Right common carotid artery plus branches (tissue), 1 donor: Measurements from ENCODE around the genes C1R, PEX5, CD163 and GDF3.

- PRO-cap = no peak
Observed at GRCh38 chr12:6955874-6956799, 5.0 kb downstream of the PTPN6 start.

- PRO-cap = no peak
Observed at GRCh38 chr12:6960618-6961055, 9.5 kb downstream of the PTPN6 start.

DNA sequence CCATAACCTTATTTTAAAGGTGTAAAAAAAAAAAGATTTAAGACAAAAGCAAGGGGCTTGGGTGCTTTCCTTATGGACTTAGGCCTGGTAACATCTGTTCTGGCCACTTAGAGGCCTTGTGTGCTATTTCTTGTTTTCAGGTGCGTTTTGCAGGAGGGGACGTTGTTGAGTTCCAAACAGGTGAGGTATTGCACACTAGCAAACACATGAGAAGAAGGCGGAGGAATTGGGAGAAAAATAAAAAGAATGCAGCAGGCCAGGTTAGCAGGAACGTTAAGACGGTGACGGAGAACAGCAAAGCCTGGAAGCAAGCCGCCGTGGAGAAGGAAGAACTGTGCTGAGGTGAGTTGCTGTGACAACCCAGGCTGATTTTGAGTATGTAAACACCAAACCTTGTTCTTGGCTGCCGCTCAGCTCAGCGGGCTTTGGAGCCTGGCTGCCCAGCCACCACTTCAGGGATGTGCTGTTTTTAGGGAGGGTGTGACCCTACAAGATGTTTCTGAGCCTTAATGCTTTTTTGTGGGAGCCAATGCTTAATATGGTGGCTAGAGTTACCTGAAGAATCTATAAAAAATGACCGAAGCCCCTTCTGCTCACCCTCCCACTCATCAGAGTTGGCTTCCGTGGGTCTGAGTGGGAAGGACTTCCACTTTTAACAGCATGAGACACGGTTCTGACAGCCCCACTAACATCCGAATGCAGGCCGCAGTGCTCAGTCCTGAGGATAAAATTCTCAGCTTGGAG, 17.5 kb downstream of the EMG1 start:
- PRO-cap = no peak

DNA sequence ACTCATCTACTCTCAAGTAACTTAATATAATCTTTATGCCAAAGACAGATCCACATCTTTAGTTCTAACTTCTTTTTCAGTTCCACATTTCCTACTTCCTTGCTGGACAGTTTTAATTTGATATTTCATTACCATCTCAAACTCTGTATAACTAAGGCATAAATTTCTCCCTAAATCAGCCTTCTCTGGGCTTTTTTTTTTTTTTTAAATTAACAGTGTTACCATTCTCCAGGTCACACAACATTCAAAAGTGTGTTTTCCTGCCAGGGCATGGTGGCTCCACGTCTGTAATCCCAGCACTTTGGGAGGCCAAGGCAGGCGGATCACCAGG, 23.4 kb downstream of the LPCAT3 start:
- PRO-cap = no peak

DNA sequence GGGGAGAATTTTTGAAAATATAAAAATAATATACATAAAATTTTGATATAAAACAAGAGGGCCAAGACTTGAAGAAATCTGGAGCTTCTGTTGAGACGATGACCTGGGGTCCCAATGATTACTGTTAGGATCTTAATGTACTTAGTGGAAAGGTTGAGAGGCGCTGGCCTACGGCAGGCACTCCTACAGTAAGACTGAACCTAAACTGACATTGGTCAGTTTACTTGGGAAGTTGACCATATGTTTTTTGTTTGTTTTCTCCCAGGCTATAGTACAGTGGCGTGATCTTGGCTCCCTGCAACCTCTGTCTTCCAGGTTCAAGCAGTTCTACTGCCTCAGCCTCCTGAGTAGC, 12.3 kb downstream of the LPCAT3 start:
- PRO-cap = no peak

DNA sequence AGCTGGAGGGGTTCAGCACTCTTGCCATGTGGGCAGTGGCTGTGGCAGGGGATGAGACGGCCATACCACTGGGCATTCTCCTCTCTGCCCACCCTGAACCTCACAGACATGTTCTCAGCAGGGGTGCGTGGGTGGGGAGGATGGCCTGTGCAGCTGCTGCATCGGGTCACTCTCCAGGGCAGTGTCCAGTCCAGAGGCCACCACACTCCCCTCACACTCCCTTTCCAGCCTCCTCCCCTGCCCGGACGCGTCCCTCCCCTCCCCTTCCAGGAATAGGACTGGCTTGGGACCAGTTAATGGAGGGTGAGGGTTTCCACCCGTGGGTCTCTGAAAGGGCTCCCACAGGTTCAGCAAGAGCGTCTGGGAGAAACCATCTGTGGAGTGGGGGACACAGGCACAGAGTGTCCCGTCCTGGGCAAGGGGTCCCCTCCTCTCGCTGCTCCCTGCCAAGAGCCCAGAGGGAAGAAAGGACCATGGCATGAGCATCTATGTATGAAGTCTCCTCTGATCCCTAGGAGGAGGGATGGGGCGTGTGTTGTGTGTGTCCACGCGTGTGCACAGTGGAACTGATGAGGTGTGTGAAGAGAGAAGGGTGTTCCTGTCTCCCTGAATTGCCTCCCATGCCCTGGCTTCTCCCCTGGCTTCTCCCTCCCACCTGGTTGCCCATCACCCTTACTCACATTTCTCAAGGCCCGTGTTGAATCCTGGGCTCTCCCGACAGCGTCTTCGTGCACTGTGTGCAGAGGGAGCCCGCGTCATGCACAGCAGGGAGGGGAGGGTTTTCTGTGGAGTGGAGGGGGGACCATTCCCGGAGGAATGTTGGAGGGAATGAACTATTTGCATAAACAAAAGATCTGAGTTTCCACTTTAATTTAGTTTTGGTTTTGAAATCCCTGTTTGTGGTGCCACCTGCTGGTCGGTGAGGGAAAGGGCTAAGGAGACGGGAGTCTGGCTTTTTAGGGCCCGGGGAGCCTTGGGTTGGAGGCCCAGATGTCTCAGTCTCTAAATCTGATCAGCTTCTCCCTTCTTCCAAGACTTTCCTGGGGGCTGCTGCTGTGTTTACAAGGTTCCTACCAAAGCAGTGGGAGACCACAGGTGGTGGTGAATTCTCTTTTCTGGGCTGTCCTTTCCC, at the start of gene C1R:
Gene C1R, minus strand, starts transcription at position 739 of the 1,132 bp plus-strand sequence.
- PRO-cap = bidirectional peak, plus-strand start at position 292 of the sequence, minus-strand start at position 185 of the sequence; bidirectional peak, plus-strand start at position 935 of the sequence, minus-strand start at position 739 of the sequence

GRCh38 chr12:7101719-7102244, 7.2 kb downstream of the C1RL start:
- PRO-cap = no peak

DNA sequence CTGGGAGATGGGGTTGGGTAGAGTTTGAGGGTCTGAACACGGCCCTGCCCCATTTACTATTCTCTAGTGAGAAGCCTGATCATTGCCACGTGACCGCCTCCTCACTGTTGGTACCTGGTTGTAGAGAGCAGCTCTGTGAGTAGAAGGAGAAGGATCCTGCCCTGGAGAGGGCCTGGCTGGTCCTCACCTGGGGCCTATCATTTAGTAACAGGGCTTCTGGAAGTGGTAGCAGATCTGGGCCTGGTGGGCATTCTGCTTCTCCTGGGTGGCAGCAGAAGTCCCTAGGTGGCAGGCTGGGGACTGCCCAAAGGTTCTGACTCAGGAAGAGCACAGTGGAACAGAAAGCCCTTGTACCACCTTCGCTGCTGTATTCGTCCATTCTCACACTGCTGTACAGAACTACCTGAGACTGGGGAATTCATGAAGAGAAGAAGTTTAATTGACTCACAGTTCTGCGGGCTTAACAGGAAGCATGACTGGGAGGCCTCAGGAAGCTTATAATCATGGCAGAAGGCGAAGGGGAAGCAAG, 6.4 kb upstream of the C1RL start:
- PRO-cap = no peak

- PRO-cap = no peak
Observed at GRCh38 chr12:7159430-7159746, 29.2 kb downstream of the CLSTN3 start.

- PRO-cap = bidirectional peak, plus-strand start at chr12:7189708, minus-strand start at chr12:7189546; unidirectional peak, plus-strand start at chr12:7189953
Observed at GRCh38 chr12:7189377-7190636, at the start of gene PEX5. Gene PEX5, plus strand, starts transcription at chr12:7189686.

DNA sequence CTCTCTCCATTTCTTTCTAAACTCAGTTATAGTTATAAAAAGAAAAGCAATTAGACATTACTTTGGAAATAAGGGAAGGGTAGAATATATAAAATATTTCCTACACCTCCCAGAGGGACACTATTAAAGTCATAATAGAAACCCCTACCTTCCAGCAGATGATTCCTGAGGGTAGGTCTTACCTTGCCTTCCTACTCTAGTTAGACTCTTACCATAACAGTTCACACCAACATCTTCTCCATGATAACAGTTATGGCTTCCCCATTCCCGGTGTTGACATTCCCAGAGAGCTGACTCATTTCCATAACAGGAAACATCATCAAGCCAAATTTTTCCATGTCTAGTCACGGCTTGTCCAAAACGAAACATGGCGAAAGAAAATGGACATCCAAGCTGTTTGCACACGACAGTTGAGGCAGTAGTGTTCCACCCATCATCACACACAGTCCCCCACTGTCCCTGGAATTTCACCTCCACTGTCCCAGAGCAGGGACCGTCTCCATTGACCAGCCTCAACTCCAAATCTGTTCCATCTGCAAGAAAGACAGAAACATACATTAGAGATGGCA, 10.7 kb downstream of the CD163L1 start:
- PRO-cap = no peak

DNA sequence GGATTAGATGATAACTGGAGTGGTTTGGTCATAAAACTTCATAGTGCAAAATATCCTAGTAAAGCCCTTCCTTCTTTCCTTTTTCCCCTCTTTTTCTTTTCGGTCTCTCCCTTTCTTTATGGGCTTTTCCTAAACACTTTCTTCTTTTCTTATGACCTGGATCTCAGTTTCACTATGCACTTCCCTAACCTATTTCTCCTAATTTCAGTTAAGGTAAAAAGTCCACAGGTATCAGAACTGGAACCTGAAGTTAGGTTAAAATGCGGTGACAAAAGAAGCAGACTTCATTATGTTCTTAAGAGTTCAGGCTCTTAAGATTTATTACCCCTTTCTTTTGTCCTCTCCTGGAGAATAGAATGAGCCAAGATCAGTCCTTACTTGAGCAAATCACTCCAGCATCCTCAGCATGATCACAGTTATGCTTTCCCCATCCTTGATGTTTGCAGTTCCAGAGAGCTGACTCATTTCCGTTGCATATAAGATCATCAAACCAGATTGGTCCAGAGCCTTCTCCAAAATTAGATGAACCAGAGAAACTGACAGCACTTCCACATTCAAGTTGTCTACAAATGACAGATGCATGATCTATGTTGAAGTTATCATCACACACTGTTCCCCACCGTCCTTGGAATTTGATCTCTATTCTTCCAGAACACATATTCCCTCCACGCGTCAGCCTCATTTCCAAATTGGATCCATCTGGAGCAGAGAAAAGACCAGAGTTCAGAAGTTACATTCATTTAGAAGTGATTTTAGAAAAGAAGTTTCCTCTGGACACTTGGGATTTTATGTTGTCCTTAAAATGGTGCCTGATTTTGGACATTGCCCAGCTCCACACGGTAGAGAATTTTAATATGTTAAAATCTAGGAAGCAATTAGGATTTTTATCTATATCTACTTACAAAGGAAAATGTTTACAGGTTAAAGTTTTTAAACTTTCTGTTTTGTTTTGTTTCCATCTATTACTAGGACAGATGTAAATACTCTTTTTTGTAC, 4.8 kb downstream of the CD163 start:
- PRO-cap = unidirectional peak, minus-strand start at position 414 of the sequence; unidirectional peak, minus-strand start at position 442 of the sequence; bidirectional peak, plus-strand start at position 553 of the sequence, minus-strand start at position 442 of the sequence

DNA sequence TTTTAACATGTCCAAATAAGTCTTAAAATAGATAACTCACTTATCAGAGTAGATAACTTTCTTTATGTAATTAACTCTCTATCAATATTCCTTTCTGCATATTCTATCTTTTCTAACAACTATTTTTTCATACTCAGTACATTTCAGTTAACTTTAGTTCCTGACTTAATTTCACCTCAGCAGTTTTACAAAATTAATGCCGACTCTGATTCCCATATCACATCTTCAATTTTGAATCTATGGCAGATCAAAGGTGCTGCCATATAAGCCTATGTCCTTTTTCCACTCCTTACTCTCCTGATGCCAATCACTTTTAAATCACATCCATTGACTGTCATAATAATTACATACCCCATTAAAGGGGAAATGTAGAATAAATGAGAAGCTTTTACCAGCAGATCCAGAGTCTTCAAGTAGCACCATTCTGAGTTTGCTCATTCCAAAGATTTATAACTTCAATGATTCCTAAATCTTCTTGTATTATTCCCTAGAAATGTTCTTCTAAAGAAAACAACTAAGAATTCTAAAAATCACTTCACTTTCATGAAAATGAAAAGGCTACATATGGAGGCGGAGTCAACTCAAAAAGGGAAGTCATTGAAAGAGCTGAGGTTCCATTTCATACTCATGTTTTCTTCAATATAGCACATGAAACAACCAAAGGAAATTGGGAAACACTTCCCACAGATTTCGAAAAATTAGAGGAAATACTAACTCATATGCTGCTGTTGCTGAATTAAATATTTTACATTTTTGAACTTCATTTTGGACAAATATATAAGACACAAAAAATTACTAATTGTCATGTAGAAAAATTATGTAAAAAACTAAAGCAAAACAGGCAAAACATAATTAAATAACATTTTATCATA, at the start of gene CD163:
Gene CD163, minus strand, starts transcription at position 525 of the 872 bp plus-strand sequence.
- PRO-cap = no peak

GRCh38 chr12:7574944-7575629, 71.5 kb upstream of the CD163 start:
- PRO-cap = no peak

DNA sequence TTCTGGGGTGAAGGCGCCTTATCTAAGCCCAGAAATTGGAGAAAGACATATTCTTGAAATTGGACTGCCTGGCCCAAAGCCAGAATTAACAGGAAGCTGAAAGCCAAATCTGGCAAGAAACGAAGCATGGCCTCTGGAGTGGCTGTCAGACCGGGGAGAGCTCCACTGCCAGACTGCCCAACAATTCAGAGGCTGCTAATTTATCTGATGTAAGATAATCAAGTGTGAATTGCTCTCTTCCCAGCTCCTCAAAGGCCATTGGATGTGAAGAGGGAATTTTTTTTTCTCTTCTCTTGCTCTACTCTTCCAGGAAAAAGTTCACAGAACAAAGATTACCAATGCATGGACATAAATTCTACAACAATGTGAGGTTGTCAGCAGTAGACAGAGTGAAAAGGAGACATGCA, at the start of gene GDF3:
Gene GDF3, minus strand, starts transcription at position 175 of the 407 bp plus-strand sequence.
- PRO-cap = no peak

- PRO-cap = no peak
Observed at GRCh38 chr12:8031947-8032259, 613 bp upstream of the FOXJ2 start.

DNA sequence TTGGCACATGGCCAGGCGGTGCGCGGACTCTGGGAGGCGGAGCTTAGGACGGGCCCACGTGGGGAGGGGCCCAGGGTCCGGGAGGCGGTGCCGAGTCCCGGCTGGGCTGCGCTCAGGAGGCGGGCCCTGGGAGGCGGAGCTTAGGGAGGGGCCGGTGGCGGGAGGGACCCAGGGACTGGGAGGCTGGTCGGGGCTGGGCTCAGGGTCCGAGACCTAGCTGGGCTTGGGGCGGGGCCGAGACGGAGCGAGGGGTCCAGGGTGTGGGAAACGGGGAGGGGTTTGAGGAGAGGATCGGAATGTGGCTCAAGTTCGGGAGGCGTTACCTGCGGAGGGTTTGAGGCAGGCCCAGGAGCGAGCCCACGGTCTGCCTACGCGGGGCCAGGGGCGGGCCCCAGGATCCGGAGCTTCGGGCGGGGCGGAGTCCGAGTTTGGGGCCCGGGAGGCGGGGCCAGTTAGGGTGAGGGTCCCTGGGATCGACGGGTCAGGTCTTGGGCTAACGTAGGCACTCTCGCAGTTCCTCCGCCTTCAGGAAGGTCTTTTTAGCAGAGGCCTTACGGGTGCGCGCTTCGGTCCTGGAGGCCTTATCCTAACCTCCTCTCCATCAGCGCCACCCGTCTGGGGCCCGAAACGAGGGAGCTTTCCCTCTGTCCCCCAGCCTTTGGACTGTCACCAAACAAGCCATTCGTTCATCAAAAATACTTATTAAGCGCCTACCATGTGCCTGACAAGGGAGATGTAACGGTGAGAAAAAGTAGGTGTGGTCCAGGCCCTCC, 16.3 kb upstream of the FAM90A1 start:
- PRO-cap = unidirectional peak, plus-strand start at position 171 of the sequence

DNA sequence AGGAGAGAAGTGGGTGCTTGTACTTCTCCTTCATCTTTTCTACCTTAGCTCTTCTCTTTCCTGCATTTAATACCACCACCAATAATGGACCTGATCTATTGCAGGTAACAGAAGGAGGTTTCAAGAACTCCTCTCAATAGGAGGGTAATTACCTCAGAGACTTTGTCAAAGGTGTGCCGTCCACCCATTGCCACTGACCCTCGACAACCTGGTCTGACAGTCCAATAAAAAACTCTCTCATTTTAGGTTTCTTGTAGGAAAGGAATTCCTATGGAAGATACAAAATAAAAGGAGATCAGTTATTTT, 4.8 kb downstream of the CLEC4E start:
- PRO-cap = no peak

DNA sequence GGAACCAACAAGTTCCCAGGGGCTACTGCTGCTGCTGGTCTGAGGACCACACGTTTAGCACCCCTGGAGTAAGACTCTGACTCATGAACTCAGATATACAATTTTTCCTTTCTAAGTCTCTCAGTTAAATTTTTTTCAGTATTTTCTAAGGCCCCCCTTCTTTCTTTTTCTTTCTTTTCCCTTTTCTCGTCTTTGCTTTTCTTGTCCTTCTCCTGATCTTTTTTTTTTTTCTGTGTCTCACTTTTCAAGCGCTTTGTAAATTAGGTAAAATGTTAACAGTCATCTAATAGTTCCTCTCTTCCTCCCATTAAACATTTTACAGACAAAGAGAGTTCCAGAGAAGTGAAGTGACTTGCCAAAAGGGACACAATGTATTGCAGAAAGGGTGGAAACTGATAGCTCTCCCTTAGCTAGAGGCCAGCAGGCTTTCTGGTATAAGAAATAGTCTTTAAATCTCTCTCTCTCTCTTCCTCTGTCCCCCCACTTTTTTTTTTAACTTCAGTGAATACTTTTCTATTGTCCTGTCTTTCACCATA, 470 bp downstream of the CLEC4E start:
- PRO-cap = no peak

DNA sequence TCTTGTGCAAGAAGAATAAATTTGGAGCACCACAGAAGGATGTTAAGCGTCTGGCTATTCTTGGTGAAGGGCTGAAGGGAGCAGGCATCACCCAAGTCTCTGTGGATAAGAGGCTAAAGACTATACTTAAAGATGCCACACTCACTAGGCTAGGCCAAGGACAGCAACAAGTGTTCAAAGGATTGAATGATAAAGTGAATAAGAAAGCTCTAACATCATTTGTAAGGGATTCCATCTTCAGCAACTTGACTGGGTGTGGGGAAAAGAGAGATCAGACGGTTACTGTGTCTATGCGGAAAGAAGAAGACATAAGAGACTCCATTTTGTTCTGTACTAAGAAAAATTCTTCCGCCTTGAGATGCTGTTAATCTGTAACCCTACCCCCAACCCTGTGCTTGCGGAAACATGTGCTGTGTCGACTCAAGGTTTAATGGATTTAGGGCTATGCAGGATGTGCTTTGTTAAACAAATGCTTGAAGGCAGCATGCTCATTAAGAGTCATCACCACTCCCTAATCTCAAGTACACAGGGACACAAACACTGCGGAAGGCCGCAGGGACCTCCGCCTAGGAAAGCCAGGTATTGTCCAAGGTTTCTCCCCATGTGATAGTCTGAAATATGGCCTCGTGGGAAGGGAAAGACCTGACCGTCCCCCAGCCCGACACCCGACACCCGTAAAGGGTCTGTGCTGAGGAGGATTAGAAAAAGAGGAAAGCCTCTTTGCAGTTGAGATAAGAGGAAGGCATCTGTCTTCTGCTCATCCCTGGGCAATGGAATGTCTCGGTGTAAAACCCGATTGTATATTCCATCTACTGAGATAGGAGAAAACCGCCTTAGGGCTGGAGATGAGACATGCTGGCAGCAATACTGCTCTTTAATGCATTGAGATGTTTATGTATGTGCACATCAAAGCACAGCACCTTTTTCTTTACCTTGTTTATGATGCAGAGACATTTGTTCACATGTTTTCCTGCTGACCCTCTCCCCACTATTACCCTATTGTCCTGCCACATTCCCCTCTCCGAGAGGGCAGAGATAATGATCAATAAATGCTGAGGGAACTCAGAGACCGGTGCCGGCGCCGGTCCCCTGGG, 23.1 kb upstream of the AICDA start:
- PRO-cap = no peak